Paraaortic lymph node (tissue), 1 donor: ENCODE results near the genes ST6GALNAC6, ST6GALNAC4, CIZ1 and SWI5.

DNA sequence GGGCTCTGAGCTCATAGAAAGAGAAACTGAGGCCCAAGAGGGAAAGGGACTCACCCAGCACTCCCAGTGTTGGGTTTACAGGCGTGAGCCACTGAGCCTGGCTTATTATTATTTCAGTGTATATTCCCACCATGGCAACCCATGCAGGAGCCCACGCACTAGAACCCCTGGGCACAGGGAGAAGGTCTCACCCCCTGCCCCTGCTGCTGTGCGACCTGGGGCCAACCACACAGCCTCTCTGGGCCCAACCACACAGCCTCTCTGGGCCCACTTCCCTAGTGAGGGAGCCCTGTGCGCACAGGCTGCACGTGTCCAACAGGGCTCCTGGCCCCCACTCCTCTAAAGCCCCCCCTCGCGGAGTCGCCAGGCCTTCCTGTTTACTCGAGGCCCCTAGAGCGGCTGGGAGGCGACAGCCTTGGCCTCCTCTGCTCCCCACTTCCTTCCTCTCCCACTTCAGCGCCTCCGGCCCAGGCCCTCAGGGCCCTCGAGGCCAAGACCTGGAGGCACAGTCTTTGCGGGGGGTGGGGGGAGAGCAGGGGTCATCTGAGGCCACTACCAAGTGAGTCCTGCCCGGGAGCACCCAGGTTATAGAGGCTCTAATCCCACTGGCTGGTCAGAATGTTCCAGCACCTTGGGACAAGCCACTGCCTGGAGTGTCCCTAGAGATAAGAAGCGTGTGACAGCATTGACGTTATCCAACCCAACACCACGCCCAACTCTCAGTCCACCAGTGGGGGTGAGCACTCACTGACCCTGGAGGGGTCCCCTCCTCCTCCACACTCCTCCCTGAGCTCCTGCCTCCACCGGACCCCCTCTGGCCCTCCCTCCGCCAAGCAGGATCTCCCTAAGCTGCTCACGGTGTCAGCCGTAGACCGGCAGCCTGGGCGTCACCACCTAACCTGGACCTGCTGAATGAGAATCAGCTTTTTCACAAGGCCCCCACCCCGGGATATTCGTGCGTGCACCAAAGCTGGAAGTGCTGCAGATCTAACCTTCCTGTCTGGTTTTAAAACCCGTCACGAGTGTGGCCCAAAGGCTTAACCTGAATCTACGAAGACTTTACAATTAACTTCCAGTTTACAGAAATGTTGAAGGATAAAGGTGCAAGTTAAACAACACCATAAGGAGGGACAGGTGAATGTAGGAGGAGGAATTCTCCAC, 7.9 kb upstream of the ENG start:
- PRO-cap: bidirectional peak, plus-strand start at position 451 of the sequence, minus-strand start at position 263 of the sequence; bidirectional peak, plus-strand start at position 722 of the sequence, minus-strand start at position 615 of the sequence

GRCh38 chr9:127872601-127872973, 4.9 kb downstream of the AK1 start:
- PRO-cap: no peak

GRCh38 chr9:127875904-127876502, 1.5 kb downstream of the AK1 start:
- PRO-cap: no peak

DNA sequence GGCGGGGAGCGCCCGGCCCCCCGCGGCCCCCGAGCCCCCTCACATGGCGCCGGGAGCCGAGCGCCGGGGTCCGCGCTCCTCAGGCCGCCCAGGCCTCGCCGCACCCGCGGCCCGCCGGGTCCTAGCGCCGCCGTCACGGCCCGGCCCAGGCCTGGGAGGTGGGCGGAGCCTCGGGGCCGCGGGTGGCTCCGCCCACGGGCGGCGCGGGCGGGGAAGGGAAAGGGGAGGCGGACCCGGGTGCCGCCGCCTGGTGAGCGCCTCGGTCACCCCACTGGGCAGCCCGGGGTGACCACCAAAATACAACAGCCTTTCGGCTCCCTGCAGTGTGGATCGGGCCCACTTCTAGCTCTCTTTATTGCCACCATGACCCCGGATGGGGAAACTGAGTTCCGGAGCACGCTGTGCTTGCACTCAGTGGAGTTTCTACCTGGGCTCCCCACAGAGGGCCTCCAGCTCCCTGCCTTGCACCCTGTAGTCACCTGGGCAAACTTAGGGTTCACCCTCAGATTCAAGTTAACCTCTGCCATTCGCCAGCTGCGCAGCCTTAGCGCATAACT, at the start of gene ST6GALNAC6:
Gene ST6GALNAC6 (minus strand): TSS at position 97 of the 557 bp plus-strand sequence.
- PRO-cap: bidirectional peak, plus-strand start at position 214 of the sequence, minus-strand start at position 123 of the sequence

- PRO-cap: bidirectional peak, plus-strand start at chr9:127917243, minus-strand start at chr9:127917005
Observed at GRCh38 chr9:127916528-127917614, at the start of gene ST6GALNAC4. ST6GALNAC4 (minus strand) TSS chr9:127917041.

- PRO-cap: no peak
Observed at GRCh38 chr9:127953821-127954366, 16.2 kb upstream of the DPM2 start.

DNA sequence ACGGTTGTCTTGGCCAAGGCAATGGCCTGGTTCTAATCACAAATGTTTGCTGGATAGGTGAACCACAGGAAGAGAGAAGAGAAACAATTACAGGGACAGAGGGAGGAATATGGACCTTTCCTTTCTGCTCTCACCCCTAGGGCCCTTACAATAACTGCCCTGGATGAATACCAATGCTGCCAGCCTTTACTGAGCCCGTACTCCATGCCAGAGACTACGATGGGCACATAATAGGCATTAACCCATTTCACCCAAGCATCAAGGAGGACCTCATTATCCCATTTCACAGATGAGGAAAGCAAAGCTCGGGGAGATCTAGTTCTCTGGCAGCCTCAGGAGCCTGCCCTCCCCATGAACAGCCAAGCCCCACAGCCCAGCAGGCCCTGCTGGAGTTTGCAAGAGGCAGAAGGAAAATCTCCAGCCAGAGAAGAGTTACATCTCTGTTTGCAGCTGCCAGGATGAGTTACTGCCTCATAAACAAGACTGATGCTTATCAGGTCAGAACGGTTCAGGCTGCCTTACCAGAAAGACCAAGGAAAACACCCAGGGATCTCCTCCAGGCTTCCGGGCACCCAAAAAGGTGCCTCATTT, 11.4 kb downstream of the EEIG1 start:
- PRO-cap: no peak

- PRO-cap: no peak
Observed at GRCh38 chr9:127976982-127977449, 3.8 kb downstream of the EEIG1 start.

GRCh38 chr9:127981080-127982124, 613 bp upstream of the EEIG1 start:
- PRO-cap: bidirectional peak, plus-strand start at chr9:127981255, minus-strand start at chr9:127980989; bidirectional peak, plus-strand start at chr9:127981486, minus-strand start at chr9:127981473; bidirectional peak, plus-strand start at chr9:127981631, minus-strand start at chr9:127981547

DNA sequence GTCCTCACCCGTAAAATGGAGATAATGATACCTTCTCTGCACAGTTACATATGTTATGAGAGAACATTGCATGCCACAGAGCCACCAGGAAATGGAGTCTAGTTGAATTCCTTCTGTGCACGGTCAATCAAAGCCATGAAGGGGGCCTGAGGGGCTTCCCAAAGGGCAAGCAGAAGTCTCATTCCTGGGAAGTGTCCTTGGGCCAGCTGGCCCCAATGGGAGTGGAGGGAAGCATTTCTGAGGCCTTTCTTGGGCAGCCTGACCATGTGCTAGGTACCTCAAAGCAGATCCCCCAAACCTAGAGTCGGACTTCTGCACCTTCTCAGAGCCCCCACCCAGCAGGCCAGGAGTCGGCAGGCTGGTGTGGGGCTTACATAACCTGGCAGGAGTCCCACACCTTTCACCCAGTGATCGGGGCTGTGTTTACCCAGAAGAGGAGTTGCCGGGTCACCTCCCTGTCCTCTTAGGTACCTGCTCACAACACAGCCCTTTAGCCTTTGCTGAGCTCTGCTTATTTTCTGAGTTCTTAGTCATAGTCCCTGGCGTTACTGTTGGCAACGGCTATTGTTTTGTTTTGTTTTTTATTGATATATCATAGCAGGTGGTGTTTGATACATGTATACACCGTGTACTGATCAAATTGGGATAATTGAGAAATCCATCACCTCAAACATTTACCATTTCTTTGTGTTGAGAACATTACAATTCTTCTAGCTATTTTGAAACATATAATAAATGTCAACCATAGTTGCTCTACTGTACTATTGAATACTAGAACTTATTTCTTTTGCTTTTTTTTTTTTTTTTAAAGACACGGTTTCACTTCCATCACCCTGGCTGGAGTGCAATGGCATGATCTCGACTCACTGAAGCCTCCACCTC, 10.2 kb upstream of the EEIG1 start:
- PRO-cap: no peak

DNA sequence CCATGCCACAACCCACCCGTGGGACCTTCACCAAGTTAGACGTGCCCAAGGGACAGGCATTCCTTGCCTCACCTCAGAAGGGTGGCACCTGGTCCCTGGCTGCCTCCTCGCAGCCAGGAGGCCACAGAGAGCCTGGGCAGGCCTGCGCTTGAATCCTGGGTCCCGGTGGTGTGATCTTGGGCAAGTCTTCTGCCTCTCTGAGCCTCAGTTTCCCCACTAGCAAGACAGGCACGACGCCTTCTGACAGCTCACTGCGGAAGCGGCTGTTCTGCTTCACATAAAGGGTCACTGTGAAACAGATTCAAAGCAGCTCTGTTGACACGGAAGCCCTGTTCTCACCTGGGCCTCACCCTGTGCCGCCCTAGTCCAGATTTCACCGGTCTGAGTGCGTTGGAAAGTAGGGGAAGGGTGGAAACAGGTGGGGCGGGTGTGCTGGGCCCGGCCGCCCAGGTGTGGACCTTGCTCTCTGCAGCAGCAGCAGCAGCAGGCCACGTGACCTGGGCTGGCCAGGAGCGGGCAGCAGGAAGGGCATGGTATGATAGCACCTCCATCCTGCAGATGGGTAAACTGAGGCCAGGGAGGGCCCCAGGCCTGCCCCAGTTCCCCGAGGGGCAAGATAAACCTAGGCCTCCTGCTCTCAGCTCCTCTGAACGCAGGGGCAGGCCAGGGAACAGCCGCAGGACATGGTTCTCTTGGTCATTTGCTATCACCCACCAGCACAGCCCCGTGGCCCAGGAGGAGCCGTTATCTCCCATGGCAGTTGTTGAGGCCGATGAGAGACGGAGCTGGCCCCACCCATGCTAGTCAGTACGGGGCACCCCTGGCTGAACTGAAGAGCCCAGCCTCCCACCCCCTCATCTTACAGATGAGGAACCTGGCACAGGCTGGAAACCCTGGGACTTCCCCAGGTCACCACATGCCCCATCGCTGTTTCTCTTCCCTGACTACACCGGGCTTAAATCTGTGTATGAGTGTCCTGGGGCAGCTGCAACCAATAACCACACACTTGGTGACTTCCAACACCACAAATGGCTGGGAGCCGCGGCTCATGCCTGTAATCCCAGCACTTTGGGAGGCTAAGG, 12.2 kb downstream of the PTGES2 start:
- PRO-cap: no peak

GRCh38 chr9:128122126-128122681, 5.3 kb downstream of the PTGES2 start:
- PRO-cap: no peak

- PRO-cap: no peak
Observed at GRCh38 chr9:128161838-128162864, 2.1 kb downstream of the BBLN start.

DNA sequence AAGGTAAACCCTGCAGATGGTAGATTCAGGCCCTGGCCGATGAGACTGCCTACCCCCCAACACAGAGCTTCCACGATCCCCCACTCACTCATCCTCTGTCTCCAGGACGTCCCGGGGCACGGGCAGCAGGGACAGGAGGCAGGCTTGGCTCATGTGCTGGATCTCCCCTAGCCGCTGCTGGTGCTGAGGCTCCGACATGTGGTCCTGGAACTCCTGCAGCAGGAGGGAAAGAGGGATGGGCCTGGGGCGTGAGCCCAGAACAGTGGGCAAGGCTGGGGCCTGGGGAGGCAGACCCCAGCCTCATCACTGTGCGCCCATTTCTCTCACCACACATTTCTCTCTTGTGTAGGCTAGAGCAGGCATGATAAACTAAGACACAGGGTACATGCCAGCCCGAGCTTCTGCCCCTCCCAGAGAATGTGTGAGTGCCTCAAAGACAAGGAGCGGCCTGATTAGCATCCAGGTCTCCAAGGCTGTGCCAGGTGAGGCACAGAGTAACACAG, 15.1 kb downstream of the CIZ1 start:
- PRO-cap: no peak

DNA sequence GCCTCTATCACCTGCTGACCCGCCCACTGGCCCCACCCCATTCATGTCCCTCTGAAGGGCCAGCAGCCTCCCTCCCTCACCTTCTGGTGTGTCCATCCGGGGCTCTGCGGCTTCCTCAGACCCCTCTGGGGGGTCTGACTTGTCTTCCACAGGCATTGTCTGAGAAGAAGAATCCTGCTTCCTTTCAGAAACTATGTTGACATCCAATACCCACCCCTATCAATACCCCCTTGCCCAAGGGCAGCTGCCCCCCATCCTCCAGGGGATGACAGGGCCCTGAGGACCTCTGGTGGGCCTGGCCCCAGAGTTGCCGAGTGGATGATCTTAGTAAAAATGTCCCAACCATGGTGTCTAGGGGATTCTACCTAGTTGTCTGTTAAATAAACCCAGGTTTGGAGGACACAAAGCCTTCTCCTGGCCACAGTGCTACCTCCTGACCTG, 10.7 kb downstream of the CIZ1 start:
- PRO-cap: no peak

GRCh38 chr9:128191037-128192087, at the start of gene CIZ1:
CIZ1 (minus strand) TSS chr9:128191572.
- PRO-cap: bidirectional peak, plus-strand start at chr9:128191668, minus-strand start at chr9:128191544

DNA sequence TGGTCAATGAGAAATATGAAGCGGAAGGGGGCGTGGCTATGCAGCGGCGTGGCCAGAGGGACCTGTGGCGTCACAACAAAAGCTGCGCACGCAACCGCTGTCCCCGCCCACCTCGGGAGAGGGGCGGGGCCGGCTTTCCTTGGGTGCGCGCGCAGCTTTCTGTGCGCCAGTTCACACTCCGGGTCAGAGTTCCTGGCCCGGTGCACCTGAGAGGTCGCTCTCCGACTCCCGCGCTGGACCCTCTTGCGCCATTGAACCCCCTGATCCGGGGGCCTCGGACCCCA, at the start of gene SWI5:
Gene SWI5 (plus strand): TSS at position 169 of the 284 bp plus-strand sequence.
- PRO-cap: bidirectional peak, plus-strand start at position 186 of the sequence, minus-strand start outside the sequence

DNA sequence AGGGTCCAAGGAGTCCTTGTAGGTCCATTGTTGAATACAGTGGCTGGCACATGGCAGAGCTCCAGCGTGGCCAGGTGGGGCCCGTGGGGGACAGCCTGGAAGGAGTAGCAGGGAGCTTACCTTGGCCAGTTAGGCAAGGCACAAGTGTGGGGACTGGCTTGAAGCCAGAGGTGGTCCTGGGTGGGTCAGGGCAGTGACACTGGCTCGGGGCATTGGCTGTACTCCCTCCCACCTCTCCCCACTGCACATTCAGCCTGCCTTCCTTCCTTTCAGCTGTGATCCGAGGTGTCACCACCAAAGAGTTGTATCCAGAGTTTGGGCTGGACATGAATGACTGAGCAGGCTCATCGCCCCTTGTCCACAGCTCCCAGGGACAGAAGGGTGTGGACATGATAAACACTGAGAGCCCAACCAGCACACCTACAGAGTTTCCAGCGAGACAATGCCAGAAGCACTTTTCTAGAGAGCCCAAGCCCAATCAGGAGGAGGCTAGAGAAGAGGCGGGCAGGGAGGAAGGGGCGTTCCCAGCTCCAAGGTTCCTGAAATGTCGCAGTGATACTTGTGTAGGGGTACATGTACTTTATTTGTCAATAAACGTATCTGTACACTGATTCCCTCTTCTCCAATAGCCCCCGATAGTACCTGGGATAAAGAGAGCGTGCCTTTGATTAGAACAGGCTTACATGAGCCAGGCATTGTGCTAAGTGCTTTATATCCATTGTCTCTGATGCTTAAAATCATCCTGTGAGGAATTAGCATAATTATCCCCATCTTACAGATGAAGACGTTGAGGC, 12.5 kb downstream of the SWI5 start:
- PRO-cap: no peak

DNA sequence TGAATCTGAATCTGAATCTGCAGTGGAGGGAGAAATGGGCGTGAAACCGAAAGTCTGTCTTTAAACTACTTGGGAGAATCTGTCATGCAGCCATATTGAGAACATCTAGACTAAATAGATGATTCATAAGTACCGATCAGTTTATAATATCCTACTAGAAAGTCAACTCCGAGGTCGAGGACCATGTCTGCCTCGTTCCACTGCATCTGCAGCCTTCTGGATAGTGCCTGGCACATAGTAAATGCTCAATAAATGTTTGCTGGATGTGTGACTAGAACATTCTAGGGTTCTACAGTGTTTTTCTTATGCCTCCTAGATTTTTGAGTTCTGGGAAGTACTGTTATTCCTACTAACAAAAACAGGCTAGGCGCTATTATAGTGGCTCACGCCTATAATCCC, 668 bp downstream of the COQ4 start:
- PRO-cap: no peak

GRCh38 chr9:128325246-128326222, 2.9 kb downstream of the COQ4 start:
- PRO-cap: no peak